Sciatic nerve (tissue), 1 donor: ENCODE data around the gene ACTA2.

GRCh38 chr10:88932877-88933725 lies 19.5 kb downstream of the ACTA2 start:
- PRO-cap: no peak

- PRO-cap: bidirectional peak, plus-strand start at chr10:88952969, minus-strand start at chr10:88952772
These were observed at the start of gene ACTA2 for GRCh38 chr10:88952449-88953421. Gene ACTA2, minus strand, starts transcription at chr10:88952773.

GRCh38 chr10:88968220-88968856 lies 15.8 kb upstream of the ACTA2 start:
- PRO-cap: no peak

DNA sequence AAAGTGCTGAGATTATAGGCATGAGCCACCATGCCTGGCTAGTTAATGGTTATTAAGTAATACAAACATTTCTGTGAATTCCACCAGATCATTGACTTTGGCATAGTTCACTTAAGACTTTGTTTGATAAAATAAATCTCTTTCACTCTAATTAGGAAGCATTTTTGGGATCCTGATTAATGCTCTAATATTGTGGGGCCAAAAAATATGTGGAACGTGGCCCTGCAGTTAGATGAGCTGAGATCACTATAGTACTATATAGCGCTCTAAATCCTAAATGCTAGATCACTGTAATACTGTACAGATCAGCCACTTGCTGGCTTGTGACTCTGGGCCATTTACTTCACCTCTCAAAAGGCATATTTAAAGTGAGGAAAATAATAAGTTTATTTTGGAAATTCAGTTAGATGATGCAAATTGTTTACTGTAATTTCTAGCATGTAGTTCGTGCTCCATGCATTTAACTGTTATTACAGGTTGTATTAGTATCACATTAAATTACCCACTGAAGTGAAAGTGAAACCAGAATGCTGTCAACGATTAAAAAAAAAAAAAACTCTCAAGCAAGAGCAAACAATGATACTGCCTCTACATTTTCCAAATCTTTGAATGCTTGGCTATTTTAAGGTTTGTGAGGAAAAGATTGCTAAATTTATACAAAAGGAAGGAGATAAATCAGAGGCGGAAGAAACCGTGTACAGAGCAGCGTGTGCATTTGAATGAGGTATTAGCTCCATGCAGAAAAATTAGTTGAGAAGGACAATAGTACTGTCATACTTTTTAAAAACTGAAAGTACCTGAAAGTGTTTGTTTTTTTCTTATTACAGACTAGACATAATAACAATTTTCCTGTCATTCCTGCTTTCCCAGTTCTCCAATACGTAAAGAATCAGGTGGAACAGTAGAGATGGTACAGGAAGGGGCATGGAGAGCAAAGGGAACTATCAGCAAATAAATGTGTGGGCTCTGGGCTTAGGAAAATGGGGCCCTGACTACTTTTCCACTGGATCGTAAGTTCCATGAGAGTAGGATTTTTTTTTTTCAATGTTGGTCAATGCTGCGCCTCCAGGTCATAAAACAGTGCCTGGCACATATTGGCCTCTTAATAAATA lies 15.6 kb upstream of the FAS start:
- PRO-cap: no peak

- PRO-cap: no peak
These were observed 18.6 kb upstream of the LIPA start for GRCh38 chr10:89270119-89270542.

DNA sequence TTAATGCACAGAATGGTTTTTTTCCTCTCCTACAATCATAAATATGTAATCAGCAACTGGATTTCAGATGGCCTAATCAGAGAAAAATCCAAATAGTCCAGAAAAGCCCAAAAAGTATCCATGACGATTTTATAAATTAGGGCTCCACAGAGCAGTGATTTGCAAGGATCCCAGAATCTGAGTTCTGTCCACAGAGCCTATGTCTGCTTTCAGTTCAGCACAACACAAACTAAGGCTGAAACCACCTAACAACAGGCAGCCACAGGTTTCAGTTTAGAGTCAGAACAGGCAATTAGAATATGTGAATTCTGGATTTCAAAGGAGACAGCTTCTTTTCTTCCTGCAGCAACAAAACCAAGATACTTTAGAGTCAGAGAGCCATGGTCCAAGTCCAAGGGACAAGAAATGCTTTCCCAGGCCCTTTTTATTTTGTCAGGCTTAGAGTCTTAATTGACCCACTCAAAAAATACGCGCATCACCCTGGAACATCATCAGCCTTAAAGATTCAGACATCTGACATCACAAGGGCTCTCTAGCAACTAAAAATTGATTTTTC lies 23.6 kb downstream of the IFIT3 start:
- PRO-cap: no peak

- PRO-cap: no peak
These were observed 3.6 kb upstream of the IFIT1B start for GRCh38 chr10:89374009-89374891.

DNA sequence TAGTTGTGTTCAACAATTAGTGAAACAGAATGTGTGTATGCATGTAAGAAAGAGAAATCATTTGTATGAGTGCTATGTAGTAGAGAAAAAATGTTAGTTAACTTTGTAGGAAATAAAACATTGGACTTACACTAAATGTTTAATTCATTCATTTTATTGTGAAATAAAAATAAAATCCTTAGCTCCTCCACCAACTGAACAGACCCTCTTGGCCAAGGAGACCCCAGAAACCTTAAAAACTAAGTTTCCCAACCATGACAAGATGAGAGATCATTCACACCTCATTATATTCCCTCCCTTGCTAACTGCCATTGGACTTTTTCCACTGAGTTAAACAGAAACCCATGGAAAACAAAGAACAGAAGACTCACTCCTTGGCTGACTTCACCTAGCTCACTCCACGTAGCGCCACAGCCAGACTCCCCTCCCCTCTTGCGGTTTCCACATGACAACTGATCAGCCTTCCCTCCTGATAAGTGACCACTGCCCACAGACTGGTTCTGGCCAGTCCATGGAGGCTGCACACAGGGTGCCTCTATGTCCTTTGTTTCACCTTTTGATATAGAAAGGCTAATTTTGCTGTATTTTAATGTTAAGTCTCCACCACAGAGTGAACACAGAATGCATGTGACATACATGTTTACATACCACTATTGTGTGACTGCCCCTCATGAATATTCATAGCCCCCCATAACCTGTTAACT lies 10.4 kb upstream of the IFIT5 start:
- PRO-cap: no peak

- PRO-cap: no peak
These were observed 8.7 kb downstream of the ANKRD1 start for GRCh38 chr10:90911988-90912751.

DNA sequence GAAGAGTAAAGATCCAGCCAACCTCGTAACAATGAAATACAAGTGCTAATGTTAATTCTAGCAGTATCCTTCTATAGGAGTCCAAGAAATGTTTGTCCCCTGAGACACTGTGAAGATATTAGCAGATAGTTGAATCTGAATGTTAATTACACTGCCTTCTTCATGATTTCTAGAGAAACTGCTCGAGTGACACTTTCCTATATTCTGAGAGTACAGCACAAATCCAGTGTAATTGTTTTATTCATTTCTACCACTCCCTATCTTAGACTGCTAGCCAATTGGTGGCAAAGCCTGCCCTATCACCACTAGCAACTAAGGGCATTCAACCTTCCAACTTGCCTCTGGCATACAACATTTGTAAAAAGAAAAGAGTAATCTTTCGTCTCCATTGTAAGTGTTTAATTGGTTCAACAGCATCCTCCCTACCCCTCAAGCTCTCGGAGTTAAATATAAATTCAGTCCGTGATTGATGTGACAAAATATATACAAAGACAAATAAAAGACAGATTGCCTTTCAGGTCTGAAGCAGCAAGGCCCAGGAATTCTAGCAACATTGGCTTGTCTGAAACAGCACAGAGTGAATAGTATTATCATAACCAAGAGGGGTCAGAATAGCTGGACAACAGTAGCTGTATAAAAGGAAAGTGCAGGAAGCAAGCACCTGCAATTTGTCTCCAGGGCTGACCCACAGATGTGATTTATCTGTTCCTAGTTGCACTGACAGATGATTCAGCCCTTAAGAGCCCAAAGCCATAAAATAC lies 47.5 kb upstream of the ANKRD1 start:
- PRO-cap: no peak

DNA sequence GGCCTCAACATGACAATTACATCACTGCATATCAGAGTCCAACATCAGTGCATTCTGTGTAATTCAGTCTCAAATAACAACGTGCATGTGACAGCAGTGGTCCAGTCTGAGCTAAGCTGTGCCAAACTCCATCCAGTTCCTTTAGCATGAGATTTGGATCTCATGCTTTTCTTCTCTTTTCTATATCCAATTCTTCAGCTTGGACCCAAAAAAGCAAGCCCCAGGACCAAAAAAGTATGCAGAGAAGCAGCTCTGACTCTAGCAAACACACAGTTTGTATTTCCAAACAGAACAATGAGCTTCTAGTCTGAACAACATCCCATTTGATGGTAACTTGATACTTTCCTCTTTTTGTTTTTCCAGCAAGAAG lies 85.6 kb upstream of the ANKRD1 start:
- PRO-cap: unidirectional peak, plus-strand start at position 104 of the sequence

DNA sequence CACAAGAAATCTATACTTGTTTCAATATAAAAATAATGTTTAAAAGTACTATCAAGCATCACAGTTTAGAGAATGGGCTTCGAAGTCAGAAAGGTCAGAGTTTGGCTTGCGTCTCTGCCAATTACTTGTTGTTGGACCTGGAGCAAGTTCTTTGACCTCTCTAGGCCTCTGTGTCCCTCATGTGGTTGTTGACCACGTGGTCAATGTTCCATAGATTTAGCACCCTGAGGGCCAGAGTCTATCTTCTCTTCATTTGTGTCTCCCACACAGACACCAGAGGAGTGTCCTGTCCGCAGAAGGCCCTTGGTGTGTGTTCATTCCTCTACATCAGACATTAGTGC lies 122.2 kb upstream of the ANKRD1 start:
- PRO-cap: no peak

- PRO-cap: no peak
These were observed 27.0 kb upstream of the PCGF5 start for GRCh38 chr10:91193542-91193821.

DNA sequence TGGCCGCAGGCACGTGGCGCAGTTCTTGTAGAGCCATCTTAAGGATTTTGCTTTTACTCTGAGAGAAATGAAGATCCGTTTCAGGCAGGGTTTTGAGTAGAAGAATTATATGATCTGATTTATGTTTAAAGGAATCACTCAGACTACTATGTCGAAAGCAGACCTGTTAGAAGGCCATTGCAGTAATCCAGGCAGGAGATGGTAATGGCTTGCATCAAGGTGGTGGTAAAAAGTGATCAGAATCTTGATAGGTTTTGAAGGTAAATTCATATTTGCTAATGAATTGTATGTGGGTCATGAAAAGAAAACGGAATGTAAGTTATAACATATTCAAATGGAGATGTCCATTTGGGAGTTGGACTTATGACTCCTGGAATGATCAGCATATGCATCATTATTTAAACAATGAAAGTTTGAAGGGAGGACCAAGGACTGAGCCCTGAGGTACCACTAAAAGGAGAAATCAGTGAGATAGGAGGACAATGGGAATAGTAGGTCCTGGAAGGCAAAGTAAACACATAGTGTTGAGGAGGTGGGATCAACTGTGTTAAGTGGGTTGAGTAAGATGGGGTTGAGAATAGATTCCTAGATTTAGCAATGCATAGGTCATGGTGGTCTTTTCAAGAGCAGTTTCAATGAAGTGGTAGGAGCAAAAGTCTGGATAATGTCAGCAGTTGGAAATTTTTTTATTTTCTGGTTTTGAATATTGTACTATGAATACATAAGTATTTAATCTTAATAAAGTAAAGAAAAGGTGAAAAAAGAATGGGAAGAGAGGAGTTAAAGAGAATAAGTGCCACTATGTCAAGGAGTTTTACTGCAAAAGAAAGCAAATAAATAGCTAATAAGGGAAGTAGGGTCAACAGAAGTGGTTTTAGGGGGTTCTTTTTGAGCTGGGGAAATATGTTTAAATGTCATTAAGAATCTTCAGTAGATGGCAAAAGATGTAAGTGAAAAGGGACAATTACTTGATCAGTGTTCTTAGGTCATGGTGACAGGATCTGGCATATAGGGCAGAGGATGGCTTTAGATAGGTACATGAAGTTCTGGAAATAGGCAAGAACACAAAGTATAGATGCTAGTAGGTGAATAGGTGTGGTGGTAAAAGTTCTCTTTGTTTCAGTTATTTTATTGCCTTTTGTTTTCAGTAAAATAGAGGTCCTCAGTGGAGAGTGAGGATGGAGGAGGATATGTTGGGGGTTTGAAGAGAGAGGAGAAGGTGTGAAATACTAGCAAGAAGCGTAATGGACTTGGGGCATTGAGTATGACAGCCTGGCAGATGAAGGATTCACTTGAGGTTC lies 11.6 kb downstream of the PCGF5 start:
- PRO-cap: no peak

GRCh38 chr10:91298134-91298794 lies 77.8 kb downstream of the PCGF5 start:
- PRO-cap: unidirectional peak, plus-strand start at chr10:91298533

DNA sequence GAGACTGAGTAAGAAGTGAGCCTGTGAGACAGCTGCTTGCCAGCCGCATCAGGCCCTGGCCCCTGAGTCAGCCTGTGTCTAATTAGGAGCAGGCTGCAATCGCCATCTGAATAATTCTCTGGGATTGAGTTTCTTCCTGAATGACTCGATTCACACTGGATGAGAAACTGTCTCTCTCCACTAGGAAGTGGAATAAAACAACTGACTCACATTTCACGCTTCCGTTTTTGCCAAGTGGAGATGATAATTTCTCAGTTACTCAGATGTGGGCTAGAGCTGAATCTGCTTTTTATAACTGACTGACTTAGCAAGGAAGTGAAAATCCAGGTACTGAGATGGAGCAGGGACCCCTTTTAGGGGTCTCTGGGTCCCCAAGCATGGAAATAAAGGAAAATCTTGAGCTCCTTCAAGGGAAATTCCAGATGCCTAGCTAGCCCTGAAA lies 69.1 kb upstream of the HECTD2 start:
- PRO-cap: no peak

DNA sequence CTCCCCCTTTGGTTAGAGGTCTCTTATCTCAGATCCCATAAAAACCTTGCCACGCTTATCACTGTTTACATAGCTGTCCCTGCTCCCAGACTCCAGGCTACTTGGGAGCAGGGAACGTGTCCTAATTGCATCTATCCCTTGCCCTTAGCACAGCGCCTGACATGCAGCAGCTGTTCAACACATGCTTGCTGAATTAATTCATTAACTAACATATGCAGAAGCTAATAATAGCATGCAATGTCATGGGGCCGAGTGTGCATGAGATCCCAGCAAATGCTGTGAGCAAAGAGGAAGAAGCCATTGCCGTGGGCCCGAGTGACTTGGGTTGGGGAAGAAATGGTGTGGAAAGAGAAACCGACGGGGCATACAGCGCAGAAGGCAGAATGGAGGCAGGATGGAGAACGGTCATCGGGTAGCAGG lies 41.4 kb downstream of the PPP1R3C start:
- PRO-cap: no peak

DNA sequence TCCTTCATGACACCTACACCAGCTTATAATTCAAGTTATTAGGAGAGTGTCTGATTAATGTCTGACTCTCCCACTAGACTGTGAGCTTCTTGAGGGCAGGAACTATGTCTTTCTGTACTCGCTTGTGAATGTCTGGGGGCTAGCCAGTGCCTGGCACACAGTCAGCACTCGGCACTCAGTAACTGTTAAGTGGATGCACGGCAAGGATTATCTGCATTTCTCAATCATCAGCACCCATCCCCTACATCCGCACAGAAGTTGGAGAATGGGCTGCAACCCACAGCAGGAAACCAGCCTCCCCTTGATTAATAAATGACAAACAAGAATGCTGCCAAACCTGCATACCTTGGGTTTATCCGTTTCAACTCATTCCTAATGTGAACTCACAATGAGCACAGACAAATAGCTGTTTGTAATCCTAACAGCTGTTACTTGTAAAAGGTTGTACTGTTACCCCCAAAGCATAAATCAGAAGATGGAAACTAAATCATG lies 29.0 kb downstream of the PPP1R3C start:
- PRO-cap: no peak

GRCh38 chr10:91824528-91824793 lies 26.2 kb downstream of the TNKS2 start:
- PRO-cap: no peak

DNA sequence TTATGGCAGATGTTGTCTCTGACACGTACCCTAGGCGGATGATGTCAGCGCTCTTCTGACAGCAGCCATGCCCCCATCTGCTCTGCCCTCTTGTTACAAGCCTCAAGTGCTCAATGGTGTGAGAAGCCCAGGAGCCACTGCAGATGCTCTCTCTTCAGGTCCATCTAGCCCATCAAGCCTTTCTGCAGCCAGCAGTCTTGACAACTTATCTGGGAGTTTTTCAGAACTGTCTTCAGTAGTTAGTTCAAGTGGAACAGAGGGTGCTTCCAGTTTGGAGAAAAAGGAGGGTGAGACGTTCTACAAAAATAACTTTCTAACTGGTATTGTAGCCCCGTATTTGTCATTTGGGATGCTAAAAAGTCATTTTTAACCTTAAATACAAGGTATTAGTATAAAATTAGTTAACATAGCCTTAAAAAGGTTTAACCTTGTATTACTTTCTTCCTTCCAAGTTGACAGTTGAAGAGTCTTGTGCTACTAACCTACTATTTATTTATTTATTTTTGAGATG lies 50.2 kb downstream of the TNKS2 start:
- PRO-cap: no peak